Epidermal melanocyte (primary cell): ENCODE results near the gene B9D2.

DNA sequence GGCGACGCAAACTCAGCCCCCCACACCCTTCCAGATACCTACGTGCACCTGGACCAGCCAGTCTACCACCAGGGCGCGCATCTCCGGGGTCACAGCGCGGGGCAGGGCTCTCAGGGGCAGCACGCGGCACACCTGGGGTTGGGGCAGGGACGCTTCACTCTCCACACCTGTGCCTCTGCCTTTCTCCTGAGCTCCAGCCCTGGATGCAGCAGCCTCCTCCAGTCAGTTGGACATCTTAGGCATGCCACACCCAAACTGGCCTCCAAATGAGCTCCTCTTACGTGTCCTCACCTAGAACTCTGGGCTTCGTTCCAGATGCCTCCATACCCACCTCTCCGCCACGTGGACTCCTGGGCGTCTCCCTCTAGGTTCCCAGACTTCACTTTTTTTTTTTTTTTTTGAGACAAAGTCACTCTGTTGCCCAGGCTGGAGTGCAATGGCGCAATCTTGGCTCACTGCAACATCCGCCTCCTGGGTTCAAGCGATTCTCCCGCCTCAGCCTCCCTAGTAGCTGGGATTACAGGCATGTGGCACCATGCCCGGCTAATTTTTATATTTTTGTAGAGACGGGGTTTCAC, 1.7 kb downstream of the CCNP start:
- RRBS = no CpG with 5 or more reads among the region's 22 CpGs

DNA sequence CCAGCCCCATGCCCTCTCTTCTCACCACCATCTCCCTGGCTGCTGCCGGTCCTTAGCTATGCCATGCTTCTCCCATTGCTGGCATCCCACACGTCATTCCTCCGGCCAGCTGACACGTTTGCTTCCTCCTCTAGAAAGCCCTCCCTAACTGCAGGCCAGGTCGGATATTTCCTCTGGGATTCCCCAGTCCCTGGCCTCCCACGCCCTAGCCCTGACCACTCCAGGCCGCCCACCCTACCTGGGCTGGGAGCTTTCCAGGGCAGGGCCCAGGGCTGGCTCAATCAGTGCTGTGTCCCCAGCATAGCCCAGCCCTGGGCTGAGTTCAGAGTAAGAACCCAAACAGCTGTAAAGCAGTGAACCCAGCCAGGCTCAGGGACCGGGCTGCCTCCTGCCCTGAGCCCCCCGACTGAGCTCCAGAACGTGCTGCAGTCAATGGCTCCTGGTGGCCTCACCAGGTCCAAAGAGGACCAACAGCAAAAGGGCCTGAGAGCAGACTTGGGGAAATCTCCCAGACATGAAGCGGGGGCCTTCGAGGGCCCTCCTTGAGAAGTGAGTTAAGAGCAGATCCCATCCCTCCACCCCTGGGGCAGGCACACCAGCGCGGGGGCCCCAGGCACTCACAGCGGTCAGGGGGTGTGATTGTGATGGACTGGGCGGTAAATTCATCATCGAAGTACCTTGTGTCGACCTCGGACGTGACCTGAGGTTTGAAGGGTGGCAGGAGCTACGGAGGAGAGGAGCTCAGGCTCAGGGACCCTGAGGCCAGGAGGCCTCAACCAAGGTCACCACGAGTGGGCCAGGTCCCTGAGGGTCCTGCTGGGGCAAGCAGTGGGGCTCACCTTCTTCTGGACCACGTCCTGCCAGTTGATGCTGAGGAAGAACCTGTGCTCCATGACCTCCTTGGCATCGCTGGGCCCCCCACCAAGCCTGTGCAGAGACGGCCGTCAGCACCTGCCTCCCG, 8.2 kb upstream of the CCNP start:
- RRBS = no CpG with 5 or more reads among the region's 27 CpGs

GRCh38 chr19:40392712-40393337, 2.8 kb upstream of the HIPK4 start:
- RRBS = no CpG with 5 or more reads among the region's 7 CpGs

GRCh38 chr19:40589406-40590463, 11.4 kb upstream of the LTBP4 start:
- RRBS = no CpG with 5 or more reads among the region's 30 CpGs

GRCh38 chr19:40614542-40615305, 13.6 kb downstream of the LTBP4 start:
- RRBS = no CpG with 5 or more reads among the region's 30 CpGs

DNA sequence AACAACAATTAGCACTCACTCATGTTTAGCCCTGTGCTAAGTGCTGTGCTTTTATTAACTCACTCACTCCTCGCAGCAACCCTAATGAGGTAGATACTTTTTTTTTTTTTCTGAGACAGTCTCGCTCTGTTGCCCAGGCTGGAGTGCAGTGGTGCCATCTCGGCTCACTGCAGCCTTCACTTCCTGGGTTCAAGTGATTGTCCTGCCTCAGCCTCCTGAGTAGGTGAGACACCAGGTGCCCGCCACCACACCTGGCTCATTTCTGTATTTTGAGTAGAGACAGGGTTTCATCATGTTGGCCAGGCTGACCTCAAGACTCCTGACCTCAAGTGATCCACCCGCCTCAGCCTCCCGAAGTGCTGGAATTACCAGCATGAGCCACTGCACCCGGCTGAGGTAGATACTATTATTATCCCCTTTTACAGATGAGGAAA, 2.5 kb downstream of the ITPKC start:
- RRBS = no CpG with 5 or more reads among the region's 7 CpGs

DNA sequence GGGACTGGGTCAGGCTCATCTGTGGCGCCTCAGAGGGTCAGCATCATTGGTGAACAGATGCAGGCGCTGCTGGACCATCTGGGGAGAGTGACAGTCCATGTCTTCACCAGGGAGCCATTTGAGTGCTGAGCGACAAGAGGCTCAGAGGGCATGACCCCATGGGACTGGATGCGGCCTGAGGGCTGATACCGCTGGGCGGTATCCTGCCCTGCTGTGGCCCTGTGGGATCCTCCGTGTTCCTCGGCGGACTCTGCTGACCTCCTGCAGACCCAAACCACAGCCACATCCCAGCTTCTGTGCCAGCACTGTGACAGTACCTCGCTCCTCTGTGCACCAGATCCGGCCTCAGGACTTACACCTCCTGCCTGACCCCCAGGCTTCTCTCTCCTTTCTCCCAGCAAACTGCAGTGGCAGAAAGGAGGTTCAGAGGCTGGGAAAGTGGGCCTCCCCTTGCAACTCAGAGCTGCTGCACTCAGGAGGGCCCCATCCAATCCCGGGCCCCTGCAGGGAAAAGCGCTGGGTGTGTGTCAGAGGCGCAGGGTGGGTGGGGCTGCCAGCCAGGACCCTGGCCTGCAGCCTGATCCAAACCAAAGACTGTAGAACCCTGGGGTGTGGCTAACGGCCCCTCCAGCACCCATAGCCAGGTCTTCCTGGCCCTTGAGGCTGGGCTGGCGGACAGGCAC, 10.2 kb downstream of the ACTMAP start:
- RRBS = no CpG with 5 or more reads among the region's 16 CpGs

DNA sequence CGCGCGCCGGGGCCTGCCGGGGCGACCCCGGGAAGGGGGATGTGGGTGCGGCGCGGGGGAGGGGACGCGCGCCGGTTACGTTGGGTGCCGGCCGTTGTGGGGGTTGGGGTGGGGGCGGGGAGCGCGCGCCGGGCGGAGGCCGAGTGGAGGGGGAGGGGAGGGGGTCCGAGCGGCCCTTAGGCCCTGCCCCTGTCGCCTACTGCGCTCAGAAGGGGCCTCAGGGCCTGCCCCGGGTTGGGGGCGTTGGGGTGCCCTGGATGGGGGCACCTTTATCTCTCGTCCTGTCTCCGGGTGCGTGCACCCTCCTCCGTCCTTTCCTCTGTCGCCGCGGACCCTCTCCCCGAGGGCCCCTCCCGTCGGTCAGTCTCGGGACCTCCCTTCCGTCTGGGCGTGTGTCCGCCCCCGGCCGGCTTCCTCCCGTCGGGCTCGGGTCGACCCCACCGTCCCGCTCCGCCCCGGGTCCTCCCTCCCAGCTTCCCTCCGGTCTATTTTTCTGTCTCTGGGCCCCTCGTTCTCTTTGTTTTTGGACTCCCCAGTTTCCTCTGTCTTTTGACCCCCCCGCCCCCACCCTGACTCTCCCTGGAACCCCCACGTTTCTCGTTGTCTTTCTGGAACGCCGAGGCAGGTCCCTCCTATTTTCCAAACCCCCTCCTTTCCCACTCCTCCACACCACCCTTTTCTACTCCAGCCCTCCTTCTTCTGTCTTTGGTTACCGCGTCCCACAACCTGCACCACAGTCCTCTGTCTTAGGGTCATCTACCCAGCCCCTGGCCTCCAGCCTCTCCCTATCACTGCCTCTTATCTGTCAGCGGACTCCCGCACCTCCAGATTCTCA, 574 bp downstream of the EGLN2 start:
- RRBS = 4% methylated on average over 37 of the region's 65 CpGs

- RRBS = no CpG with 5 or more reads among the region's 6 CpGs
These were observed 8.6 kb downstream of the EGLN2 start for GRCh38 chr19:40807497-40808092.

GRCh38 chr19:40808093-40808769, 9.2 kb downstream of the EGLN2 start:
- RRBS = no CpG with 5 or more reads among the region's 6 CpGs

- RRBS = no CpG with 5 or more reads among the region's 48 CpGs
These were observed 23.6 kb downstream of the CYP2A6 start for GRCh38 chr19:40826189-40827437.

- RRBS = no CpG with 5 or more reads among the region's 5 CpGs
These were observed 36.3 kb upstream of the CYP2B6 start for GRCh38 chr19:40954837-40955094.

DNA sequence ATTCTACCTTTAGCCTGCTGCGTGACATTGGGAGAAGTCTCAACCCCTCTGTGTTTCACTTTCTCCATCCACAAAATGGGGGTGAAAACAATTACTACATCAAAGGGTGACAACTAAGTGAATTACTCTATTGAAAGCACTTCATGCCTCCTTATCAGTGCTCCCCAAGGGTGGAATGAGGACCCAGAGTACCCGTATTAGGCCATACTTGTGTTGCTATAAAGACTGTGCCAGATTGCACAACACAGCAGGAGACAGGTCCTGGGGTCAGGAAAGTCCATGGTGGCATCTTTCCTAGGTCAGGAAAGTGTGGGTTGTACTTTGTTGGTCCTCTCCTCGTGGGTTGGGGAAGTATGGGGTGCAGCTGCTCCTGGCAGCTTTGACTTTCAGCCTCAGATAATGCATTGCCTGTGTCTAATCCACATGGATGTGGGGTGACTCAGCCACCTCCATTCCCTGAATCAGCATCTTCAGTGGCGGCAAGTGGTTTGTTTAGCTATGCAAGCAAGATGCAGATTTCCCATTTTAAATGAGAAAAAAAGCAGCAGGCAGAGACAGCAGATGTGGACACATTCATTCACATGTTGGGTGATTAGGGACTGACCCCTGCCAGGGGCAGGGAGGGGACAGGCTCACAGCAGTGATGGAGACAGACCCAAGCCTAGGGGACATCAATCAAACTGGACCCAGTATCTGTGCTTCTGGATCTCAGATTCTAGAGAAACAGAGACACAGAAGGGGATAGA, 8.4 kb upstream of the CYP2B6 start:
- RRBS = no CpG with 5 or more reads among the region's 4 CpGs

DNA sequence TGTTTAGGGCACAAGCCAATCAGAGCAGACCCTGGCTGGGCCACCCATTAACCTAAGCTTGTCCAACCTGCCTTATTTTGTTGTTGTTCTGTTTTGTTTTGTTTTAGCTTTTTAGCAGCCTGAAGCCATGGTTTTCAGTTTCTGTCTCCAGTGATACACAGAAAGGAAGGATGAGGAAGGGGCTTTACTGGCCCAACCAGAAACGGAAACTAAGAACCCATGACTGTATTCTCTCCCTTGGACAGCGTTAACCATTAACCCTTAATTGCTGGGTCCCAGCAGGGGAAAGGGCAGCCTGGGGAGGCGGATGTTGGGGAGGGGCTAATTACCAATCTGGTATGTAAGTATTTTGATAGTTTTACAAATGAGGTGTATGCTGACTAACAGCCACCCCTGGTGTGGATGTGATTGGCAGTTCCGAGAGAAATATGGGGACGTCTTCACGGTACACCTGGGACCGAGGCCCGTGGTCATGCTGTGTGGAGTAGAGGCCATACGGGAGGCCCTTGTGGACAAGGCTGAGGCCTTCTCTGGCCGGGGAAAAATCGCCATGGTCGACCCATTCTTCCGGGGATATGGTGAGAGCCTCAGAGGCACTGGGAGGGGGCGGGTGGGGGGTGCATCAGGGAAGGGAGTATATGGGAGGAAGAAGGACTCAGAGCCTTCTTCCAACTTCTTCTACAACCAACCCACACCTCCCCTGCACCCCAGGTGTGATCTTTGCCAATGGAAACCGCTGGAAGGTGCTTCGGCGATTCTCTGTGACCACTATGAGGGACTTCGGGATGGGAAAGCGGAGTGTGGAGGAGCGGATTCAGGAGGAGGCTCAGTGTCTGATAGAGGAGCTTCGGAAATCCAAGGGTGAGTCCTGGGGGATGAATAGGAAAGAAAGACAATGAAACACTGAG, 12.8 kb downstream of the CYP2B6 start:
- RRBS = no CpG with 5 or more reads among the region's 21 CpGs

DNA sequence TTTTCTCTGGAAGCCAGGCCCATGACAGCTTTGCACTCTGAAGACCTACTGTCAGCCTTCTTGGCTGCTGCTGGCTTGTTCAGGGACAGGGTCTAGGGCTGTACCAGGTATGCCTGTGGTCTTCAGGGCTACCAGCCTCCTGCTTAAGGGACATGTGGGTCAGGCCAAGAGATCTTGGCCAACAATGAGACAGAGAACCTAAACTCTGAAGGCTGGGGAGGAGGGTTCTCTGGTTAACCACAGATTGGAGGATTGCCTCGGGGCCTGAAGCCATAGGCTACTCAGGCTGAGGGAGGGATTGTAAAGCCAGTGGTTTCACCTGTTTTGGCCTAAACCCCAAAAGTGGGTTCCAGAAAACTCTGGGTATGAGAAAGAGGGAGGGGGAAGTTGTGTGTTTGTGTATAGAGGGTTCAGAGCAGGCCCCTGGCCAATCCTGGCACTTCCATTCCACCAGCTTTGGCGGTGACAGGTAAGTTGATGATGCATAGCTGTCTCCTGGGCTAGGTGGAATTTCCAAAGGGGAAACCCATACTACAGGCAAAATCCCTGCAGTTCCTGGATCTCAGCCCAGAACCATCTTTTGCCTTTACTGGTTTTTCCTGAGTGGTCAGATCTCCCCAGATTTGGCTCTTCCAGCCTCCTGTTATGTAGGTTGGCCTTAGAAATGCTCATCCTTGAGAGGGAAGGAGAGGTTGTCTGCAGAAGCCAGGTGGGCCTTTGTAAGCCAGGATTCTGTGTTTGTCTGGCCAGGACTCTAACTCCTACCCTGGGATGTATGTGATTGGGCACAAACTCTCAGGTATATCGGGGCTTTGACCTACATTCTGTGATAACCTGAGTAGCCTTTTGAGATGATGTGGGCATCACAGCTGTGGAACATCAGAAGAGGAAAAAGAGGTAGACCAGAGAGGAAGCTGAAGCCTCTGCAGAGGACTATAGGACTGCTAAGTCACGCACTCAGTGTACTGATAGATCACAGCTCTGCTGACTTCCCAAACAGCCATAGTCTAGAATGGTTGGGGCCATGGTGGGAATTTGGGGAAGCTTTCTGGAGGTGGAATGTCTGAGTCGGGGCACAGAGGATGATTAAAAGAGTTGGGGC, 13.4 kb upstream of the CCDC97 start:
- RRBS = no CpG with 5 or more reads among the region's 5 CpGs

DNA sequence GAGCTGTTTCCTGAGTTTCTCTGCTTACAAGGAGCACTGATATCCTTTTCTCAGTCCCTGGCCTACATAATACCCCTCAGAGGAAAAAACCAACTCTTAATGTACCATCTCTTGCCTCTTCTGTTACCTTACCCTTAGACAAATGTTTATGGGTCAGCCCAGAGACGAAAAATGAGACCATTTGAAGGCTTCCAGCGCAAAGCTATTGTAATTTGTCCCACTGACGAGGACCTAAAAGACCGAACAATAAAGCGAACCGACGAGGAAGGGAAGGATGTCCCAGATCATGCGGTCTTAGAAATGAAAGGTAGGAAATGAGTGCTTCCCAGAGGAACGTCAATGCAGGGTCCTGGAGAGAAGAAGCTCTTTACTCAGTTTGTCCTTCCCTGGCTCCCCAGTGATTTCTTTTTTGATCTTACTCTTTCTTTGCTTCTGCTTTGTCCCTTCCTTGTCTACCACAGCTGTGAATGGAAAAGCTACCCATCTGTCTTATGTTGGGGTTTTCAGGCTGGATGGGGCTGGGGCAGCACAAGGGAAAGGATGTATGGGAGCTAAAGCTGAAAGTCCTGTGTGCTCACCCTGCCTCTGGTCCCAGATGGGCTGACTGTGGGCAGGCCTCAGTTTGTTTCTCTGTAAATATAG, 8.5 kb upstream of the CCDC97 start:
- RRBS = no CpG with 5 or more reads among the region's 9 CpGs

DNA sequence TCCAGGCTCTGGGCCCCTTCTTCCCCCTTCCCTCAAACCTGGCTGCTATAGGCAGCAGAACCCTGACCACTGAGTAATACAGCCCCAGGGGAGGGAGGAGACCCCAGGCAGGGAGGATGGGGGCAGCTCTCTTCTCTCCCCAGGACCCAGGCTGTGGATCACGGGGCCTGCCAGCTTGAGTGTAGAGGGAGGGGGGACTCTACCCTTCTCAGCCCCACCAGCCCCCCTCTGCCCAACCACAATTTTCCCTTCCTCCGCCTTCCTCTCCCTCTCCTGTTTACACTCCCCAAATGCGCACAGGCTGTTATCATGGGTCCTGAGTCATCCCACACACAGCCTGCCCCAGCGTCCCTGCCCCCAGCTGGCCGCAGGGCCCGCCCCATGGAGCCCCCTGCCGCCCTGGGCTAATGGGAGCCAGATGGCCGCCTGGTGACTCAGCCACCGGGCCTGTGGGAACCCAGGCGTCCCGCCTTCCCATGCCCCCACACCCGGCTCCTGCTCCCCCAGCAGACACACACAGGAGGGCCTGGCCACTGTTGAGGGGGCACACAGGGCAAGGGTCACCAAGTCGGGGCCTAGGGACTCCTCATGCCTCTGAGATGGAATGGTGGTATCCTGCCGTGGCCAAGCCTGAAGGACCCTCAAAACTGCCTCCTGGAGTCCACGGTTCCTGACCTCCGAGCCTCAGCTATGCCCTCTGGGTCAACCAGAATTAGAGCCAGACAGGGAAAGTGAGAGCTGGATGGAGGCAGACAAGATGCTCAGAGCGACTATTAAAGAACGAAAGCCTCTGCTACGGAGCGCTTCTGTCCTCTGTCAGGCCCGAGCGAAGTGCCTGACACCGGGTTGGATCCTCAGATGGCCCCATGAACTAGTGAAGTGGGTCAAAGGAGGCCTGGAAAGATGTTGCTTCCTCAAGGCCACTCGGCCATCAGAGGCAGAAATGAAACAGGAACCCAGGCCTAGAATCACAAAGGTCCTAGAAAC, 13.7 kb downstream of the CCDC97 start:
- RRBS = 57% methylated on average over 4 of the region's 24 CpGs

DNA sequence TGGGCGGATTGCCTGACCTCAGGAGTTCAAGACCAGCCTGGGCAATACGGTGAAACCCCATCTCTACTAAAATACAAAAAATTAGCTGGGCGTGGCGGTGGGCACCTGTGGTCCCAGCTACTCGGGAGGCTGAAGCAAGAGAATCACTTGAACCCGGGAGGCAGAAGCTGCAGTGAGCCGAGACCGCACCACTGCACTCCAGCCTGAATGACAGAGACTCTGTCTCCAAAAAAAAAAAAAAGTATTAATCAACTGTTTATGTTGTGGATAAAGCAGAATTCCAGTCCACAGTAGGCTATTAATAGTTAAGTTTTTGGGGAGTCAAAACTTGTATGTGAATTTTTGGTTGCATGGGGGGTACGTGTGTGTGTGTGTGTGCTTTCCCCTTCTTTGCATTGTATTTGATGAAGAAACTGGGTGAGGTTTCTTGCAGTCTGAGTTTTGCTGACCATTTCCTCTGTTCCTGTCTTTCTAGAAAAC, 15.1 kb downstream of the TGFB1 start:
- RRBS = no CpG with 5 or more reads among the region's 9 CpGs

DNA sequence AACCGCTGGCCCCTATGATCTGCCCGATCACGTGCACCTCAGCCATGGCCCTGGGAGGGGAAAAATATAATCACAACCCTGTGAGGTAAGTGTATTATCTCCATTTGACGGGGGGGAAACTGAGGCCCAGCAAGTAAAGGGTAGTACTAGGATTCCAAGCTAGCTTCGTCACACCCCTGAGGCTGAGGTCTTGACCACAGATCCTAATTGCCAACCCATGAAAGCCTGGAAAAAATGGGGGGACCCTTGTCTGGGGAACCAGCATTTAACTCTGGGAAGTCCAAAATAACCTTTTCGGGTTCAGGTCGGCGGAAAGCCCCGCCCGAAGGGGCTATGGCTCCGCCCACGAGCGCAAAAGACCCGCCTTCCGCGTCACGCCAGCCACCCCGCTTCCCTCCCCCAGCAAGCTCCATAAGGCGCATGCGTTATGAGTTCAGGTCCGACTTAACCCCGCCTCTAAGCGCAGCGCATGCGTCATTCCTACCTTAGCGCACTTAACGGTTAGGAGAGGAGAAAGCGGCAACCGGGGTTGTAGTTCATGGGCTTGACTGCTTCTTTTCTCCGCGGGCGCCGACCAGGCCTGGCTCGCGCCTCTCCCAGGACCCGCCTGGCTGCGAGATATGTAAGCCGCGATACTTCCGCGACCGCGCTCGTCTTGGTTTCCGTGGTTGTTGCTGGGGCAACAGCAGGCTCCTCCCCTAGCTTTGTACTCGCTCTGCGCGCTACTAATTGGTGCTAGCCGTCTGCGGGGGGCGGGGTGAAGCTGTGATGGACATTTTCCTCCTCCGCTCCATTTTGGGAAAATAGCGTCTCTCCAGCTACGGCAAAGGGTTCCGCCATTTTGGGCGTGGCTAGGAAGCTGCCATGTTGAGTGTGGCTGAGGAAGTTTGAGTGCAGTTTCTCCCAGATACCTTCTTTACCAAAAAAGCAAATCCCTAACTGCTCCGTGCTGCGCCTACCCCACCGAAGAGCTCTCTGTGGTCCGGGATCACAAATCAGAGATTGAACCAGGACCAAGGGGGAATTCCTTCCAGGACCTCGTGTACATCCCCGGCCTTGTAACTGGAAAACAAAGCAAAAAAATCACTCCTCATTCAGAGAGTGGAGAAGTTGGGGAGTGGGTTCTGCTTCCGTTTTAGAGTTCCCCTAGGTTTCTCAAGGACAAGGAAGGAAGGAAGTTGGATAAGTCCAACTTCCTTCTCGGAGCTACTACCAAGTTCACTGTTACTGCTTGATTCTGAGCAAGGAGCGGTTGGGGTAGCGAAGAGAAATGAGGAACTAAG, at the start of gene B9D2:
Gene B9D2 (minus strand): TSS at position 676 of the 1,283 bp plus-strand sequence.
- RRBS = 2% methylated on average over 3 of the region's 66 CpGs

- RRBS = no CpG with 5 or more reads among the region's 13 CpGs
These were observed 14.4 kb downstream of the BCKDHA start for GRCh38 chr19:41411899-41412459.